Metastatic Breast Carcinoma in the Ovary (tissue), 3 donors: ENCODE data around the gene EEF1A2.

- PRO-cap, 3 experiments: no peak in any of the 3 experiments
Observed at GRCh38 chr20:63014316-63015643, 8.0 kb upstream of the BHLHE23 start.

GRCh38 chr20:63102978-63103593 lies 96.3 kb upstream of the BHLHE23 start:
- PRO-cap, 3 experiments: no peak in any of the 3 experiments

DNA sequence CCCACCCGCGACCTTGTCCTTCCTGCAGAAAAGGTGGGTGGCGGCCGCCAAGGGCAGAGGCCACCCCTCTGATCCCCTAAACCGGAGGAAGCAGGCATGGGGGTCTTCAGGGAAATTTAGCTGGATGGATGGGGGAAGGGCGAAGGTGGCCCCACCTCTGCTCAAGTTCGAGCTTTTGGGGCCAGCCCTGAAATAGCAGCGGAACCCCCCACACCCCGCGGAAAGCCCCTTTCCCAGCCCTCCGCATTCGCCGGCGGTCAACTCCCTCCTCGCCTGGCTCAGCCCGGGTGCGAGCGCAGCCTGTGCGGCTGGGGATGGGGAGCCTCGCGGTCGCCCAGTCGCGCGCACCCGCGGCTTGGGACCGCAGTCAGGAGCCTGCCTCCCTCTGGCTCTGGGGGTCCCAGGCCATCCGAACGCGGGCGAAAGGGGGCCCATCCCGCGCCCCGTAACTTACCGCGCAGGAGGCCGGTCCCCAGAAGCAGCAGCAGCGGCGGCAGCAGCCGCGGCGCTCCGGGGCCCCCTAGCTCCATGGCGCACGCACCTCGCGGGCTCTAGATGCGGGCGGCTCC lies 429 bp downstream of the CHRNA4 start:
- PRO-cap, 3 experiments: no peak in any of the 3 experiments

DNA sequence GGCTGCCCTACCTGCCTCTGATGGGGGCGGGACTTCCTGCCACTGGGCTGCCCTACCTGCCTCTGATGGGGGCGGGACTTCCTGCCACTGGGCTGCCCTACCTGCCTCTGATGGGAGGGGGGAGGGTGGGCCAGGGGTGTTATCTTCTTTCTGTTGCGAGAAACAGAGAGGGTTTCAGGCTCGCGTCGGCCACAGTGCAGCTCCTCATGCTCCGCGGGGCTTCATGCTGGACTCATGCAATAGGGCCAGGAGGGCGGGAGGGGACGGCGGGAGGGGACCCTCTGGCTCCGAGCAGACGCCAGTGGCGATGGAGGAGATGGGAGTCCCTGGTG lies 48.7 kb upstream of the CHRNA4 start:
- PRO-cap, 3 experiments: no peak in any of the 3 experiments

GRCh38 chr20:63428059-63428266 lies 44.5 kb downstream of the KCNQ2 start:
- PRO-cap, 3 experiments: no peak in any of the 3 experiments

DNA sequence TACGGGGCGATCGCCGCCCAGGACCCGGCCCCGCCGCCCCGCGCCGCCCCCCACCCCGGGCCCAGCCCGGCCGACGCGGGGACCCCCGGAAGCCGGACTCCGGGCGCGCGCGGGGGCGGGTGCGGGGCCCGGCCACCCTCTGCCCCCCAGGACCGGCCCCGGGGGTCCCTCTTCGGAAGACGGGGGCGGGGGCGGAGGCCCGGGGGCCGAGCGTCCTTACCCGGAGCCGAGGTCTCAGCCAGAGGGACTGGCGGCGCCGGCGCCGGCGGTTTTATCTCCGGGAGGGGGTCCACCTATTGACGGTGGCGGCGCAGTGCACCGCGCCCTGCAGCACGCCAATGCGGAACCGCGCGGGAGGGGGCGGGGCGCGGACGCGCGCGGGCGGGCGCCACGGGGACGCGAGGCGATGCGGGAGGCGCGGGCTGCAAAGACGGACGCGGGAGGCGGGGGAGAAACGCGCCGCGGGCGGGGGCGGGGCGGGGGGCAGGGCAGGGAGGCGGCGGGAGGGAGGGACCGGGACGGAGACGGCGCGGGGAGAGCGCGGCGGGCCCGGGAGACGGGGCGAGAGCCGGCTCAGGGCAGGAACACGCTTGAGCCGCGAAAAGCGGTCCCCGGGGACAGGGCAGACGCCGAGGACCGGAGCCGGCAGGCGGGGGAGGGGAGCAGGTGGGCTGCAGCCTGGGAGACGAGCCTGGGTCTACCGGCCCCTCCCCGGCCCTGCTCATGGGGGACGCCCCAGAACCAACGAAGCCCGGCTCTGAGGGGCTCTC lies at the start of gene EEF1A2:
Gene EEF1A2, minus strand, starts transcription at position 246 of the 770 bp plus-strand sequence.
- PRO-cap, 3 experiments: peak in 1 of 3 experiments; most common plus-strand start position 505 of the sequence (in 1); most common minus-strand start position 244 of the sequence (in 1)

- PRO-cap, 3 experiments: no peak in any of the 3 experiments
Observed at GRCh38 chr20:63619180-63619870, 7.6 kb downstream of the GMEB2 start.

DNA sequence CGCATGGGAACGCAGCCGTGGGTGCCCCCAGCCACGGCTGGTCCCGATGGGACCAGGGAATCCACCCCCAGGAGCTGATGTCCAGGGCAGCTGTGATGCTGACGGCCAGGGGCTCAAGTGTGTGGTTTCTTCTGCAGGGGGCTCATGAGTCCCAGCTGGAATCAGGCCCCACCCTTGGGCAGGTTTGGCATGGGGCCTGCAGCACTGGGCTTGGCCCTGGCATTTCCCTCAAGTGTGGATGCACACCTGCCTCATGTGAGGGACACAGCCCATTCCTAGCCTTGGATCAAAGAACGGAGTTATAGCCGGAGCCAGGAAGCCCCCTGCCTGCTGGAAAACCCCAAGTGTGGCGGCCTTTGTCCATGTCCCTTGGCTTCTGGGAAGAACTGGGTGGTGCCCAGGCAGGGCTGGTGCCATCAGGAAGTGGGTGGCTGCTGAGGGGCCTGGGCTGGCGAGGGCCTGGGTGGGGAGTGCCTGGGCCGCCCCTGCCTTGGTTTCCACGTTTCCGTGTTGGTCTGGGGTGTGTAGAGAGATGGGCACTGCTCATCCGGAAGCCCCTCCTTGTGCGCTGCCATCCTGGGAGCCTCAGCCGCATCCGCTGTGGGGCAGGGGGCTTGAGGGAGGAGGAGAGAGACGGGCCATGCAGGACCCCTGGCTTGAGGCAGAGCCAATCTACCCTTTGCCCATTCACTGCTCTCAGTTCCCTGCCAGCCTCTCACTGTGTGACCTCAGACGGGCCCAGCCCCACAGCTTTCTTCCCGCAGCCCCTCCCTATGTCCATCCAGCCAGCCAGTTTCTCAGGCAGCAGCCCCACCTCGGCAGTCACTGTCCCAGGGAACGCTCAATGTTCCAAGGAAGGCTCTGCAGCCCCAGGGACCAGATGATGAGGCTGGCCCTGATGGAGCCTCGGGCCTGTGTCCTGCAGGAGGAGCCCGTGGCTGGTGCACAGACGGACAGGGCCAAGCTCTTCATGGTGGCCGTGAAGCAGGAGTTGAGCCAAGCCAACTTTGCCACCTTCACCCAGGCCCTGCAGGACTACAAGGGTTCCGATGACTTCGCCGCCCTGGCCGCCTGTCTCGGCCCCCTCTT lies 4.2 kb upstream of the TNFRSF6B start:
- PRO-cap, 3 experiments: no peak in any of the 3 experiments

GRCh38 chr20:63697996-63698760 lies 1.7 kb downstream of the TNFRSF6B start:
- PRO-cap, 3 experiments: peak in 2 of 3 experiments; most common minus-strand start chr20:63698127 (in 2)

DNA sequence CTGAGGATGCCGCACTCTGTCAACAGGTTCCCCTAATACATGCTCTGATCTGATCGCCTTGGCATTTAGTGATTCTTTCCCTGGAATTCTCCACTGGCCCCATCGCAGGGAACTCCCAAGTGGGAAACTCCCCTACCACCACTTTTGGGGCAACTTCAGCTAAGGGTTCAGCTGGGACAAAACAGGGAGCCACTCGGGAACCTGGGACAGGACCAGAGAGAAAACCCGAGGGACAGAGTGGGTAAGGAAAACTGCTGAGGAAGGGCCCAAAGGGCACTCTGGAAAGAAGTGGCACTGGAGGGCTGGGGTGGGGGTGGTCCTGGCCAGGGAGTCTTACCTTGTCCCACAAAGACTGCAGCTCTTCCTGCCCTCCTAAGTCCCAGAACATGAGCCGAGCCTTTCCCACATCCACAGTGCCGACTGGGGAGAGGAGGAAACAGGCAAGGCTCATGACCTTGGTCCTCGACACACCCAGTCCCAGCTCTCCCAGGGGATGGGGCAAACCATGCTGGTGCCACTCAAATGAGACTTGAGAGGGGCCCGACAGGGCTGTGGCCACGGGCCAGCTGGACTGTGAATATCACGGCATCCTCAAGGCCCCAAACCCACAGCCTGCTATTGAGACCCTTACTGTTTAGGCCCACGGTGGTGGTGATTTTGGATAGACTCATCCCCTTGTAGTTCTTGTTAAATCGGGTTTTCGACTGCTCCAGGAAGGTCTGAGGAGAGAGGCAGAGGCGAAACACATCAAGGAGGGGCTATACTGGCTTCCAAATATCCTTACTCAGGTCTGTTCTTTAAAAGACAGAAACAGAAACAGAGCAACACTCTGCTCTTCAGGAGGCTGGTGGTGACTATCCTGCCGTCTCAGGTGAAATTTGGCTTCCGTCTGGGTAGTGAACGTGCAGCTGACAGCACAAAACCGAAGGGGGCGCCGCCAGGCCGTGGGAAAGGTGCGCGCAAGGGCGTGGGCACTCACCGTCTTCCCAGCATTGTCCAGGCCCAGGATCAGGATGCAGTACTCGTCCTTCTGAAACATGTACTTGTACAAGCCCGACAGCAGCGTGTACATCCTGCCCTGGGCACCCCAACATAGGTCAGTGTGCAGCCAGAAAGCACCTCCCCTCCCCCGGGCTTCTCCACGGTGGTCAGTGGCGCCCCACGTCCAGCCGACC lies 1.4 kb downstream of the ARFRP1 start:
- PRO-cap, 3 experiments: no peak in any of the 3 experiments

DNA sequence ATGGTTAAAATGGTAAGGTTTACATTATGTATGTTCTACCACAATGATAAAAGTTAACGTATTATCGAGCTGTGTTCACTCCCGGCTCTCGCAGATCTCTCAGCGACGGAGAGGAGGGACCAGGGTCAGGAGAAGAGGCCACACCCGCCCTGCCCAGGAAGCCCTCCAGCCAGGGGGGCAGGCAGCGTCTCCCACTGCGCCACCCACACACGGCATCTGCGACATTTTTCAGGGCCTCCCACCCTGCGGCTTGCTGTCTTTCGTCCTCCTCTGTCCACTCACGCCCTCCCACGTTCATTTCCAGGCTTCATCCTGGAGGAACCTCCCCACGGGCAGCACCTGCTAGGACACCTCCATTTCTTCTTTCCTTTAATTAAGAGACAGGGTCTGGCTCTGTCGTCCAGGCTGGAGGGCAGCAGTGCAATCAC lies 43.3 kb downstream of the ZBTB46 start:
- PRO-cap, 3 experiments: no peak in any of the 3 experiments

GRCh38 chr20:63878762-63879306 lies 13.8 kb downstream of the TPD52L2 start:
- PRO-cap, 3 experiments: no peak in any of the 3 experiments

DNA sequence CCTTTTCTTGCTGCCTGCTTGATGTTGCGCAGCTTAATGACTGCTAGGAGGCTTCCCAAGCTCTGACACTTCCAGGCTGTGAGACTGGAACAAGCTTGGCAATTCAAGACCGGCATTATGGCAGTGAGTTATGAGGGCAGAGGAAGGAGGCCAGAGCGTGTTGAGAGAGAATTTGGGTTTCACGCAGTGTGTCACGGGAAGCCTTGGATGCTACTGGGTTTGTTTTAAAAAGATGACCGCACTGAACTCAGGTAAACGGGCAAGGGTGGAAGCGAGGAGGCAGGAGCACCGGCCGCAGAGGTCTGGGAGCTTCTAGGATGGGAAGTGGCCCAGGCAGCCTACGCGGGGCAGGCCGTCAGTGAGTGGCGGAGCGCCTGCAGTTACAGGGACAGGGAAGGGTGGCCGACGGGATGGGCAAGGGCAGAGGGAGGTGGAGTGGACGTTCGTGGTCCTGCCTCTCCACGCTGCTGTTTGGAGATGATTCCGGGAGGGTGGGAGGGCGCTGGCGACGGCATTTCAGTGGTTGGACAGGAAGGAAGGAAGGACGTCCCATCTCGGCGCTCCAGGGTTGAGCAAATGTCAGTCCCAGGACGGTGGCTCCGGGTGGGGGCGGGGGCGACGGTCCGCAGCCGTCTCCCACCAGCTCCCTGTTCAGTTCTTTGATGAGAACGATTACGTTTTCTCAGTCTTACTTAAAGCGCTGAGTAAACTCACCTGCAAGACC lies 661 bp upstream of the DNAJC5 start:
- PRO-cap, 3 experiments: peak in 2 of 3 experiments; most common plus-strand start position 254 of the sequence (in 1); most common minus-strand start position 473 of the sequence (in 1)

GRCh38 chr20:63917741-63918165 lies 22.8 kb downstream of the DNAJC5 start:
- PRO-cap, 3 experiments: no peak in any of the 3 experiments

GRCh38 chr20:63942198-63943248 lies 13.7 kb downstream of the UCKL1 start:
- PRO-cap, 3 experiments: no peak in any of the 3 experiments

- PRO-cap, 3 experiments: no peak in any of the 3 experiments
Observed at GRCh38 chr20:64048443-64049055, 890 bp downstream of the SOX18 start.

DNA sequence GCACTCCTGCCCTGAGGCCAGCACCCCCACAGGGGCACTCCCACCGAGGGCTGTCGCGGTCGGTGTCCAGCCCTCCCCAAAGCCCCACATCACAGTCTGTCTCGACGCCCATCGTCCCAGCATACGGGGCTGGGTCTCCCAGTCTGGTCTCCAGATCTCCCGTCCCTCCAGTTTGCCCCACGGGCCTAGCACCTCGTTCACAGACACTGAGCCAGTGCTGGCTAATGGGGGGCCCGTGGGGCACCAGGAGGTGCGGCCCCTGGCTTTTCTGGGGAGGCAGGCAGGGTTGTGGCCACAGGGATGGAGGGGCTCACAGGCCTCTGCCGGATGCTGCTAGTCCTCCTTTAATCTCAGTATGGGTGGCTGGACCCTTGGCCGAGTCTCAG lies 1.5 kb upstream of the SOX18 start:
- PRO-cap, 3 experiments: no peak in any of the 3 experiments

DNA sequence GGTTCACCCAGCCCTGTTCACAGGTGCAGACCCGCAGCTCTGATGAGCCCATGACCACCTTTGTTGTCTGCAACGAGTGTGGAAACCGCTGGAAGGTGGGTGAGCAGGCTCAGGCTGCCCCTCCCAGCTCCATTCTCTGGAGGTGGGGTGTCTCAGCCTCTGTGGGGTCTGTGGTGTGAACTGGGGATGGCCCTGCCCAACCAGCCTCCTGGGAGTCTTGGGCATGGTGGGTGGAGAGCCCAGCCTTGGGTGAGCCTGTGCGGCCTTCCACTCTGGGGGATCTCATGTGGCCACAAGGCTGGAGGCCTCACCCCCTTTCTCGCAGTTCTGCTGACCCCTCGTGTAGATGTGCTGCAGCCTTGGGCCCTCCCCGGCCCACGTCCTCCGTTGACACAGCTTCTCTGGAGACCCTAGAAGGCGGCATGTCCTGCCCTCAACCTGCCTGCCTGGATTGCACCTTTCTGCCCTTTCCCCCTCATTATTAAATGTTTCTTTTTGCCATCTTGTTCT lies 7.4 kb downstream of the RGS19 start:
- PRO-cap, 3 experiments: no peak in any of the 3 experiments

DNA sequence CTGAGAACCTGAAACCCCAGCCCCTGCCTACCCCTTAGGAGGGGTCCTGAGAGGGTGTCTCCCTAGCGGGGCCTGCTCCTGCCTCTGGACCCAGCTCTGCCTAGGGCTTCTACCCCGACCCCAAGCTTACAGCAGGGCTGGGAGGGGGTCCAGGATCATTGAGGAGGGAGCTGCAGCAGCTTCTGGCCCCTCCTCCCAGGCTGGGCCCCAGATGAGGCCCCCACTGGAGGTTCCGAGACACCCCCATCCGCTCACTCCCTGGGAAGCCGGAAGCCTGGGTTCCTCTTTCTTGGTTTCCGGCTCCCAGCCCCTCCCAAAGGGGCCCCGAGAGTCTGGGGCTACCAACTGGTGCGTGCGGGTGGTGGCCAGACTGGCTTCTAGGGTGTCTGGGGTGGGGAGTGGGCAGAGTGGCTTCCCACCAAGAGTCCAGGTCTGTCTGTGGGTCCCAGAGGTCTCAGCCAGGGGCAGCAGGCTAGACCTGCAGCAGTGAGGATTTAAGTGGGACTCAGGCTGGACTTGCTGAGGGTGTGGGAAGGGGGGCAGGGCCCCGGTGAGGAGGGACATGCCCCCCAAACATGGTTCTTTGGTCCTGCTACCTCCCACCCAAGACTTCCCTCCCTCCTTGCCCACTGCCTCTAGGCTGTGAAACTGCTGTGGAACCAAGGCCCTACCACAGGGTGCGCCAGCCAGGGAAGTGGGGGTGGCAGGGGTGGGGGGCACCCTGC lies 2.2 kb downstream of the RGS19 start:
- PRO-cap, 3 experiments: no peak in any of the 3 experiments

- PRO-cap, 3 experiments: no peak in any of the 3 experiments
Observed at GRCh38 chr20:64161878-64162373, 2.3 kb upstream of the MYT1 start.